ENCODE measurements around the gene LPAR3.

DNA sequence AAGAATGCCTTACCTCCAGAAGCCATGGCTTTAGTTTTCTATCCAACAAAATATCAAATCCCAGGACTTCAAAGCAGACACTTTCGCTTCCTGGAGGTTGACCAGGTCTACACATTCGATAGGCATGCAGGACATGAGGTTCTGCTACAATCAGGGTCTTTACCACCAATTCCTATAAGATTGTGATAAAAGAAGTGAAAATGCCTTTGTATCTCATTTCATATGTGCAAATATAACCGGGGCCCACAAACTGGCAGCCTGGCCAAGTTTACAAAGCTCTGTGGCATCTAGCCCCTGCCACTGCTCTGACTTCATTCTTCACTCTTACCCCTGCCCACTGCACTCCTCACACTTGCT is 65.4 kb downstream of the TTLL7 start:
- PRO-cap, result no peak

DNA sequence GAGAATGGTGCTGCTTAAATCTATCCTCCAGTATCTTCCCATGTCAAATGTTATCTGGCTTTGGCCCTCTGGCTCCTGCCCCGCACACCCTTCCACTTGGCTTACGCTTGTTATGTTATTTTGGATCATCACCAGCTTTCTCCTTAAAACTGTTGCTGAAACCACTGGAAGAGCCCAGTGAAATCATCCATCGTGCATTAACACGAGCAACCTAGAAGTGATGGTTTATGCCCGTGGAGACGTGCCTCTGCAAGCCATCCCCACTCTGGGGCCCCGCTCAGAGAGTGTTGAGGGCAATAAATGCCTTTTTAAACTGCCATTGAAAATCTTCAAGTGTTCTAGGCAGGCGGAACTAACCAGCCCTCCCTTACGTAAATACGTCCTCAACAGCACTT is 20.2 kb downstream of the SAMD13 start:
- PRO-cap, result no peak

DNA sequence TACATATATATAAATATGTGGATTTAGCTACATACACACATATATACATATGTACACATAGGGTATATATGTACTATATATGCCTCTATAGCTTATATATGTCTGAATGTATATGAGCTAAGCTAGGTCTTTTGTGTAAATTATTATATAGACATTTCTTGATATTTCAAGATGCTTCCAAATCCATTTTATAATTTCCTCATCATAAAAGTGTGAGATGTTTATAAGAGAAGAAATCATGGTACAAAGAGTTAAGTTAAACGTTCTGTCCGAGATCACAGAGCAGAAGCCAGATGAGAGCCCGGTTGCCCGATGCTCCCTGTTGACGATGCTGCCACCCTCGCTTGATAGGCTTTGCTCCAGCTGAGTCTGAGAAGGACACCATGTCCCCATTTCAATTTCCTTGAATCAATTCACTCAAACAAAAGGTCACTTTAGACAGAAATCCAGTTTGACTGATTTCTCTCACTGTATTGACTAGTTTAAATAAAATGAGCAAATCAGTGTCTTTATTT is 34.9 kb downstream of the DNASE2B start:
- PRO-cap, result no peak

DNA sequence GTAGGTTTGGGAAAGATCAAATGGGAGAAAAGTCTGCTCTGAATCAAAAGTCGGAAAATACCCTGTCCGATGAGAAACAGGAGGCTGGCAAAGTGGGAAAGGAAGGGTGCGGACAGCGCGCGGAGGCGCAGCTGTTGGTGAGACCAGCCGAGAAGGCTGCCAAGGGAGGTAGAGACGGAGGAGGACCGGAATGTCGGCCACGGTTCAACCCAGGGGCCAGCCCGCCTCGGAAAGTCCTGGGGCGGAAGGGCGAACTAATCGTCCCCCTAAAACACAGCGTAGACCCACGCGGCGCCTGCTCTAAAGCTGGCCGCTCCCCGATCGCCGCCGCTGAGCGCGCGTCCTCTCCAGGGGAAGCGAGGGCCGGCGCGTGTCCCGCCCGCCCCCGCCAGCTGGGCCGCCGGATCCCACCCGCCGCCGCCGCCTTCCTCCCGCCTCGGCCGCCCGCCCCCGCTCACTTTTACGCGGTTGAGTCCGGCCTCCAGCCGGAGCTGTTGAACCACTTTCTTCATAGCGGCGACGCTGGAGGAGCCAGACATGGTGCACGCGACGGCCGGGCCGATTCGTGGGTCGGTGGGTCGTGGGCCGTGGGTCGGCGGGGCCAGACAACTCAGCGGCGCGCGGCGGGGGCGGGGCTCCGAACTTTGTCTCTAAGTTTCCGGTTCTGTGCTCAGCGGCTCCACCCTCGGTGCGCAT is 485 bp upstream of the SPATA1 start:
- PRO-cap, result bidirectional peak, plus-strand start at position 90 of the sequence, minus-strand start at position 142 of the sequence; bidirectional peak, plus-strand start outside the sequence, minus-strand start at position 652 of the sequence

- PRO-cap, result no peak
Measured at GRCh38 chr1:84582700-84583241, 8.5 kb upstream of the CTBS start.

GRCh38 chr1:84892340-84893466 is at the start of gene LPAR3:
Gene LPAR3 (minus strand): TSS chr1:84893206.
- PRO-cap, result no peak

DNA sequence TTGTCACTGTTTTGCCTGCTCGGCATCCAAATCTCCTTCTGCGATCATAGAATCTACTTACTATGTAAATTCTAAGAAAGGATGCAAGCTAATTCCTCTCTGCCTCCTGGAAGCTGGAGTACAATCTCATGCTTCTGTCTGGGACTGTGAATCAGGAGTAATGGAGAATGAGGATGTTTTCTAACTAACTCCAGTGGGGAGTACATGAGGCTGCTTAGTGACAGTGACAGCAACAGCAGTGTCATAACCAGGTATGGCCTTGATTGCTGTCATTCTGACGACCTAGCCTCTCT is 47.4 kb downstream of the SYDE2 start:
- PRO-cap, result no peak

DNA sequence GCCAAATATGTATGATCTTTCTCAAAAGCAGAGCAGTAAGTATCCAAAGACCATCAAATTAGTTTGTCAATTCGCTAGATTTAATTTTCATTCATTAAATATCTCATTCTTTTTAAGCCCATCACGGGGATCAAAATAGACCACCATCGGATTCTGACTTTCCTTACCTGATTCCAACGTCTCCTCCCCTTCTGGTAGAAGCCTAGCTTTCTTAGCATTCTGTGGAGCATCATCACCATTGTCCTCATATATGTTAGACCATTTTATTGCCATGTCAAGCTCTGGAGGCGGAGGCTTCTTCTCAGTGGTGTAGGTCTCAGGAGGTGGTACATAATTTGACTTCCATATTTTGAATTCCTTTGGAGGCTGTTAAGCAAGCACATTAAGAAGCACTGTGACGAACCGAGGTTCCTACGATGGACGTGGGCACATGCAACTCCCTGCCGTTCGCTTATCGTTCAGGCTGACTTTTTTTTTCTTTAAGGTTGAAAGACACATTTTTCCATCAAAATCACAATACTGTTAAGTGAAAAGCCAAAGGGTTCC is 1.0 kb downstream of the C1orf52 start:
- PRO-cap, result no peak

GRCh38 chr1:85576487-85576779 is 4.1 kb upstream of the CCN1 start:
- PRO-cap, result bidirectional peak, plus-strand start at chr1:85576801, minus-strand start at chr1:85576667

GRCh38 chr1:86500743-86501471 is 32.2 kb downstream of the CLCA1 start:
- PRO-cap, result no peak

- PRO-cap, result no peak
Measured at GRCh38 chr1:86735738-86736197, 31.4 kb downstream of the SH3GLB1 start.

DNA sequence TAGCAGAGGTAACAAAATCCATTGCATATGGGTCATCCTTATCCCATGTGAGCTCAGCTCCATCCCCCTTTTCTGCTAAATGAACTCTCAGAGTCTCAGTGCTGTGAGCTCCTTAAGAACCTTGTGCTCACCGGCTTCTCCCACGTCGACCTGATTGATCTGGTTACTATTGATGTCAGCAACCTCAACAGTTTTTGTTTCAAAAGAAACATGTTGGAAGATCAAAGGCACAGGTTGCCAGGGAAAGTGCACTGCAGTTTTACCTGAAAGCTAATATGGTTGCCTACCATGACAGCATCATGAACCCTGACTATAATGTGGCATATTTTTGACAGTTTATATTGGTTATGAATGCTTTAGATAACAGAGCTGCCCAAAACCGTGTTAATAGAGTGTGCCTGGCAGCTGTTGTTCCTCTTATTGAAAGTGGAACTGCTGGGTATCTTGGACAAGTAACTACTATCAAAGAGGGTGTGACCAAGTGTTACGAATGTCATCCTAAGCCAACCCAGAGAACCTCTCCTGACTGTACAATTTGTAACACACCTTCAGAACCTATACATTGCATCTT is 131.4 kb downstream of the HS2ST1 start:
- PRO-cap, result no peak

GRCh38 chr1:87327499-87327906 is 1.2 kb upstream of the LMO4 start:
- PRO-cap, result no peak

DNA sequence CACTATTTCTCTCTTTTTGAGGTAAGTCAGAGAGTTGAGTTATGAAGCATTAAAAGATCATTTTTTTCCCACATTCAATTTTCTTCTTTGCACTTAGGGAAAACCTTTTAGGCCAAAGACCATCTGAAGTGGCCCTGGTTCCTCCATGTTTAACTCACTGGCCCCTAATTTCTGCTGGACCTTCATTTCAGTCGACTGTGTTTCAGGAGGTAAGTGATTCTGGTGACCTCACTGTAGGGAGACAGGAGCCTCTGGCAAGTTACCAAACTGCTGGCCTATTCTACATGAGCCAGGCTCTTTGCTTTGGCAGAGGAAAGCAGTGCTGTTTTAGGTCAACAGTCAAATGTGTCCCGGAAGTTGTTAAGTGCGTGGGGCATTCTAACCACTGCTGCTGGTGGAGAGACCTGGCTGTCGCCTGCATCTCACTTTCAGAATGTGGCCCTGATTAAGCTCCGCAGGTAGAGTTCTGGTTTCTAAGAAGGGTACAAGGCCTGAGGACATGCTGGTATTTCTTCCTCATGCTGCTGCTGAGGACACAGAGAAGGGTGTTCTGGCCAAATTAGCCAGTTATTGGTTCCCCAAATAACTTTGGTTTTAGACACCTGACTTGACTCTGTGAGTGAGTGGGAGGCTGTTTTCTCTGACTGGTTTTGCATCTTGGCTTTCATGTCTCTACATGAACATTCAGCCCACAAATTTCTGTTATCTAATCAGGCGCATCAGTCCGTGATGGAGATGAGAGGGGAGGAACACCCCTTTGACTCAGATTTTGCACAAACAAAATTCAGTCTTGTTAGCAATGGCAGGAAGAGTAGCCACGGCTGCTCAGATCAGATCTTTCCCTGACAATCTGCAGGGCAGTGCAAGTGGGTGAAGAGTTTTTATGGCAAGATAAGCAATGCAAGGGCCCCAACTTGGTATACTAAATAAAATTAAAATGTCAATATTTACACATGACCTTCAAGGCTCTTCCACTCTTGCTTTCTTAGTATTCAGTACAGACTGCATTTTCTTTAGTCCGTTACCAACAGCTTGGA is 120.8 kb downstream of the LMO4 start:
- PRO-cap, result no peak

GRCh38 chr1:87902864-87903313 is 574.2 kb downstream of the LMO4 start:
- PRO-cap, result no peak

GRCh38 chr1:88169133-88169517 is 514.9 kb upstream of the PKN2 start:
- PRO-cap, result no peak

GRCh38 chr1:88794352-88794629 is 97.1 kb downstream of the GTF2B start:
- PRO-cap, result no peak

DNA sequence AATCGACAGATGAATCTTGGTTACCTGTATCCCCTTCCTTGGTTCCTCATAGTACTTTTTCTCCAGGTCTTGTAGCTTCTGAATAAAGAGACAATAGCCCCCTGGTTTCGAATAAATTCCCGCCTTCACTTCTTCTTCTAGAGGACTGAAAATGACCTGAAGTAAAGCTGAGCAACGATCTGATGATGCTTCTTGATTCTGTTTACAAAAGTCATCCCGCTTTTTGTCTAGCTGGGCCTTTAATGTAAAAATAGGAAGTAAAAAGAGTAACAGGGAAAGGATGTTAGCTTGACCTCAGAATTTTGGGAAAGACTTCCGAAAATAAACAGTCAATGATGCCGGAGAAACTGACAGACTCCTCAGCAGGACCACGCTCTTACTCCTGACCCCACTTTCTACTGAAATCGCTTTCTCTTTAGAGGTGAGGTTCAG is 11.8 kb downstream of the GBP3 start:
- PRO-cap, result no peak

GRCh38 chr1:89110133-89110421 is 15.8 kb downstream of the GBP2 start:
- PRO-cap, result no peak

- PRO-cap, result unidirectional peak, plus-strand start at chr1:89407687
Measured at GRCh38 chr1:89407139-89407900, 43.5 kb downstream of the GBP6 start.

Data from penis (tissue), 1 donor.